Left lobe of liver (tissue), 1 donor: ENCODE results near the gene CARS2.

GRCh38 chr13:110663842-110664461, 42.0 kb downstream of the CARS2 start:
- PRO-cap, result no peak

DNA sequence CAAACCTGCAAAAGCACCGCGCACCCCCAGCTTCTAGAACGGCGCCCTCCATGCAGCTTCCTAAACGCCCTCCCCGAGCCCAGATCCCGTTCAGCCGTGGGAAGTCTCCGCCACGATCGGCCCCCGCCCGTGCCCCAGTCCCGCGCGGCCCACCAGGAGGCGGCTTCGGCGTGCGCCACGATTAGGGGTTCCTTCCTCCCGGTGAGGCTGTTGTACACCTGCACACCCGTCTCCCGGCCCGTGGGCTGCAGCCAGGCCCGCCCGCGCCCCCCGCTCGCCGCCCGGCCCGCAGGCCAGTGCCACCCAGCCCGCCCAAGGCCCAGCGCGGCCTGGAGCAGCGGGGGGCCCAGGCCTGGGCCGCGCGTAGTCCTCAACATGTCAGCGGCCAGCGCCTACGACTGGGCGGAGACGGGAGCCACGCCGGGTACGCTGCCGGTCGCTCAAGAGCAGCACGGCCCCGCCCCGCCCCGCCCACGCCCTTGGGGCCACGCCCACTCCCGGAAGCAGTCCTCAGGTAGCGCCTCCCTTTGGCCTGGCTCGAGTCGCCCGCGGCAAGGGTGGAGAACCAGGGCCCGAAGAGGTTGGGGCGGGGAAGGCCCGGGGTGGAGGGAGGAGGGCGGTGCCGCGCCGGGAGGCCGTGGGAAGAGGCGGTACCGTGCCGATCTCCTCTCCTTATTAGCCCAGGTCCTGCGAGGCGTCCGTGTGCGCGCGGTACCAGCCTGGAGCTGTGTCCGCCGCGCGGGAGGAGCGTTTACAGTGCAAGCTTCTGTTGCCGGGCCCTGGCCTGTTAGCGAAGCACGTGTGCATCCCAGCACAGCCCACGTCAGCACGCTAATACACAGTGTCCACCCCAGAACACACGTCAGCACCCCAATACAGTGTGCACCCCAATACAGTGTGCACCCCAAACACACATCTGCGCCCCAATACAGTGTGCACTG, at the start of gene CARS2:
TSS of gene CARS2 (minus strand) at position 400 of the 941 bp plus-strand sequence.
- PRO-cap, result bidirectional peak, plus-strand start at position 701 of the sequence, minus-strand start at position 400 of the sequence

DNA sequence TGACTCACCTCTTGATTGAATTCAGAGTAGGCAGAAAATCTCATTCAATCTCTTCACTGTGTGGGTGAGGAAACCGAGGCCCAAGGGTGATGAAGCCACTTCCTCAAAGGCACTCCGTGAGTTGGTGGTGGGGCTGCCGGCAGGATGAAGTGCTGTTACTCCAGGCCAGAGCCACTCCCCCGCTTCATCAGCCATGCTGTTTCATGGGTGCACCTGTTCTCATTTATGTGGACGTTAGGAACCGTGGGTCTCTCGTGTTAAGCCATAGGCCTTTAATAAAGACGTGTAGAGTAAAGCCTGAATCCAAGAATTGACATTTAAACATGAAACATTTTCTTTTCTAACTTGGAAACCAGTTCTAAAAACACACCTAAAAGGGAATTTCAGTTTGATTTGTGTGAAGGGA, 13.3 kb downstream of the ING1 start:
- PRO-cap, result no peak

DNA sequence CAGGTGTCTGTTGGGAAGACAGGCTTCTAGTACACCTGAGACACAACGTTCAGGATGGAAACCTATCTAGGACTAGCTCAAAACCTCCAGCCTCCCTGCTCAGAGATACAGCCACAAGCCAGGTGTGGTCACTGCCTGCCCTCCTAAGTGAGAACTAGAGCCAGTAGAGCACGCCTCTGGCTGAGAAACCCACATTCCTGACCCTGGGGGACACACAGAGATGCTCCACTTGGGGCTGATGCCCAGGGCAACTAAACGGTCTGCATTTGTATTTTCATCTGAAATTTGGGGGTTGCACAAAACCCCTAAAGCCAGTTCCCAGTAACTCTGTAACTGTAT, 28.0 kb downstream of the ANKRD10 start:
- PRO-cap, result no peak

- PRO-cap, result no peak
Measured at GRCh38 chr13:110887267-110888366, 27.3 kb downstream of the ANKRD10 start.

- PRO-cap, result no peak
Measured at GRCh38 chr13:110921431-110922075, 6.7 kb upstream of the ANKRD10 start.

DNA sequence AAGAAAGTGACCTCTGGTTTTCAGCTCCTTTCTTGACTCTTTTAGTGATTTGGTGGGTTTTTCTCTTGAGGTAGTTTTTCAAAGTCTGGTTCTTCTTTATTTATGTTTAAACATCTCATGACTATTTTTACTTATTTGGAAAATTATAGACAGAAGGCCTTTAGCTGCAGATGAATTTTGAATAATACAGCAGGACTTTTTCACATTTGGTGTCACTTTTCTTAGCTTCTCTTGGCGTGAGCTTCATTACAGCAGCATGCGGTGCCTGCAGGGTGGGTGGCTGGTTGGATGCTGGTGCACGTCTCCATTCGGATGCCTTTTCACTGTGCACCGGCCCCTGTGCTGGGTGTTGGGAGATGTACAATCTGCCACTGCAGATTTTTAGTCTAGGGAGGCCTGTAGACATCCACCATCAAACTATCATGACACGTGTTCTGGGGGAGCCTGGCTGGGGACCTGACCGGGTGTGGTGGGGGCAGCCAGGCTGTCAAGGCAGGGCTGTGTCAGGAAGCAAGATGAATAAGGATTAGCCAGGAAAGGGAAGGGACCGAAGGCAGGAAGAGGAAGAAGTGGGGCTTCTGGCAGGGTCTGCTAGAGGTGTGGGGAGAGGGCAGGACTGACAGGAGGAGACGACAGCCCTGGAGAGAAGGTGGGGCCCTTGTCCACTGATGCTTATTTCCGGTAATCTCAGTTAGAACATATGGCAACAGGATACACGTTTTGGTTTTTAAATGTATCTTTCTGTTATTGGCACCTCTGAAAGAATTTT, 88.7 kb downstream of the ARHGEF7 start:
- PRO-cap, result no peak

- PRO-cap, result no peak
Measured at GRCh38 chr13:111312641-111312863, 7.9 kb upstream of the TEX29 start.

DNA sequence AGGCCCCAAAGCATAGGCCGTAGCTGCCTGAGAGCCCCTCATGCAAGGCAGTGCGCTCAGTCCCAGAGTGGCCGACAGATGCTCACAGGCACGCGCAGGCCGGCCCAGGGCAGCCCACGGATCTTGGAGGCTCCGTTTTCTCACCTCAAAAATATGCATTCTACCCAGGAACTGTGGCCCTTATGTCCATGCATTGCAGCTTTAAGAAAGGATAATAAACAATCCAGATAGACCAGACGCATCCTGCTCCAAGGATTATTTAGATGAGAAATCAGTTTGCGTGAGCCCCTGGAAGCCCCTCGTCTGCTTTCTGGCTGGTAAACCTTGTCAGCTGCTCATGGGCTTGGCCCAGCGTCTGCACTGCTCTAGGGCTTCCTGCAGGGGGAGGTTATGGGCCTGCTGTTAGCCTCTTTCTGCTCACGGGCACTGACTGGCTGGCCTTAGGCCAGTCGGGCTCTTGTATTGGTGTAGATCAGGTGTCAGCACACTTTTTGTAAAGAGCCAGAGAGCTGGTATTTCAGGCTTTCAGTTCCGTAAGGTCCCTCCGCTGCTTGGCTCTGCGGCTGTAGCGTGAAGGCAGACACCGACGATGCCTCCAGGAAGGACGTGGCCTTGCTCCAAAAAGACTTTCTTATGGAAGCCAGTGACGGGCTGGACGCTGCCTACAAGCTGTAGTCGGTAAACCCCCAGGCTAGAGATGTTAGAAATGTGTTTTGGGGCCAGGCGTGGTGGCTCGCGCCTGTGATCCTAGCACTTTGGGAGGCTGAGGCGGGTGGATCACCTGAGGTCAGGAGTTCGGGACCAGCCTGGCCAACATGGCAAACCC, 24.3 kb downstream of the TEX29 start:
- PRO-cap, result no peak

DNA sequence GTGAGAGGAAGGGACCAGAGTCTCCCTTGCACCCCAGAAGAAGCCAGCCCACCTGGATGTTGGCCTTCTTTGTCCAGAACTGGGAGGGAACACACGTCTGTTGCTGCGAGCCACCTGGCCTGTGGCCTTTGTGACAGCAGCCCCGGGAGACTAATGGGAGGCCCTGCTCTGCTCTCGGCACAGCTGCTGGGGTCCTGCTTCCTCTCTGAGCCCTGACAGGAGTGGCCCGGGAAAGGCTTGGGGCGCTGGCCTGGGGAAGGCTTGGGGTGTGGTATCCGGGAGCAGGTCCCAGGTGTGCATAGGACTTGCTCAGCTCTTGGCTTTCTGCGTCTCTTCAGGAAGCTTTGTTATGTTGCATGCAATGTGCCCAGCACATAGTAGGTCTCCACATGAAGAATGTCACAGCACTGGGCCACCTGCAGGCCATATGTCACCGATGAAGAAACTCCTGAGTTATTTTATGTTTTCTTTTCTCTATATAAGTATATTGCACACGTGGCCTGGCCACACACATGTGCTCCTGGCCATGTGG, 162.9 kb downstream of the TEX29 start:
- PRO-cap, result no peak

DNA sequence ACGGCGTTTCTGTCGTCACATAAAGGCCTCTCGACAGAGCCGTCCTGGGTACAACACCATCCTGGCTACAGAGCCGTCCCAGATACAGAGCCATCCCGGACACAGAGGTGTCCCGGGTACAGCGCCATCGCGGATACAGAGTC, 222.8 kb upstream of the SOX1 start:
- PRO-cap, result no peak

- PRO-cap, result no peak
Measured at GRCh38 chr13:112068901-112069462, 2.0 kb downstream of the SOX1 start.

DNA sequence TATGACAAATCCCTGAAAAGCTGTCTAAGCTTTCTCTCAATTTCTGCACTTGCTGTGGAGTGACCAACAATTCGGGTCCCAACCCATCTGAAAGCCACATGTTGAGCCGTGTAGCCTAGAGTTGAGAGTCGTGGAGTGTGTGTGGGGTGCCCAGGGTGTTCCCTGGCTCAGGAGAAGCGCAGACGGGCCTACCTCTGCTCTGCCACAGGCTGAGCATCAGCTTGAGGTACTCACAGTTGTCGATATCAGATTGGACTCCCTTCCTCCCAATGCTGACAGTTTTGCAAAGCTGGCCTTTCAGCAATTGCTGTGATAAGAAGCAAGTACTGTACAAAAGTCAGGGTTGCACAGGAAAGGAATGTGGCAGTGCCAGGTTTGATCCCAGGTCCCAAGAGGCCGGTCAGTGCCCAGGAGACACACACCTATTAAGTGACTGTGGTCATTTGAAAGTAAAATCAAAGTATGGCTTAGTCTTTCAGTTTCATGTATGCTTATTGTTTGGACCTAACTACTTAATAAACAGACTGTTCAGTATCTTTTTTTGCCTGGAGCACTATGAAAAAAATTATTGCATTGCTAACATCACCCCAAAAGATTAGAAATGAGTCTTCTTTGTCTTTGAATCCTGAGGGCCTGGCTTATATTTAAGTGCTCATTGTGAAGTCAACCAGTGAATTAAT, 133.3 kb upstream of the SPACA7 start:
- PRO-cap, result bidirectional peak, plus-strand start at position 391 of the sequence, minus-strand start at position 201 of the sequence

GRCh38 chr13:112703726-112705010, 14.3 kb downstream of the ATP11A start:
- PRO-cap, result no peak

- PRO-cap, result no peak
Measured at GRCh38 chr13:112761706-112761905, 71.8 kb downstream of the ATP11A start.

DNA sequence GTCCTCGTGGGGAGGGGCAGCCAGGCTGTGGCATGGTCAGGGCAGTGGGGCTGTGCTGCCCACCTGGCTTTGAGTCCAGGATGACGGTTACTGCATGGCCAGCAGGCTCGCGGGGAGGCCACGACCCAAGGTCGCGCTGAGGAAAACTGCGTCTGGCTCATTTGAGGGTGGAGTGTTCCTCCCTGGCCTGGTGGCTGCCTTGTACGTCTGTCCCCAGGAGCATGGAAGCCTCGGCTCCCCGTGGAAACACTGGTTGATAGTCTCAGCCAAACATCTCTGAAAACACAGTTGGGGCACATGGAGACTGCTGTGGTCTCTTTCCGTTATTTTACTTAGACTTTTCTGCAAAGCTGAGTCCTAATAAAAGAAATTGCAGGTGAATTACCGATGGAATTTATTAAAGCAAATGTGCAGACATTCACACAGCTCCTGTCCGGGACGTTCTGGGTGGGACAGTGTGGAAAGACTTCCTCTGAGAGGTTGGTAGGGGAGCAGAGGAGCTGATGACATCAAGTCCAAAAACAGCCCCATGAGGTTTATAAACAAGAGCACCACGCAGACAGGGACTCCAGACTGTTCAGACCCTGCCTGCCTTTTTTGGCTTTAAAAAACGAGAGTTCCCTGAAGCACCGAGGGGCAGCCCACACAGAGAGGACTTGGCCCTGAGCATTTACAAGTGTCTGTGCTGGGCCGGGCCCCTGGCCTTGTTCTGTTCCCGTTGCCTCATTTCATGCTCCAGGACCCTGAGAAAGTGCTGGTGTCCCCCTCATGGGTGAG, 93.0 kb downstream of the ATP11A start:
- PRO-cap, result no peak

DNA sequence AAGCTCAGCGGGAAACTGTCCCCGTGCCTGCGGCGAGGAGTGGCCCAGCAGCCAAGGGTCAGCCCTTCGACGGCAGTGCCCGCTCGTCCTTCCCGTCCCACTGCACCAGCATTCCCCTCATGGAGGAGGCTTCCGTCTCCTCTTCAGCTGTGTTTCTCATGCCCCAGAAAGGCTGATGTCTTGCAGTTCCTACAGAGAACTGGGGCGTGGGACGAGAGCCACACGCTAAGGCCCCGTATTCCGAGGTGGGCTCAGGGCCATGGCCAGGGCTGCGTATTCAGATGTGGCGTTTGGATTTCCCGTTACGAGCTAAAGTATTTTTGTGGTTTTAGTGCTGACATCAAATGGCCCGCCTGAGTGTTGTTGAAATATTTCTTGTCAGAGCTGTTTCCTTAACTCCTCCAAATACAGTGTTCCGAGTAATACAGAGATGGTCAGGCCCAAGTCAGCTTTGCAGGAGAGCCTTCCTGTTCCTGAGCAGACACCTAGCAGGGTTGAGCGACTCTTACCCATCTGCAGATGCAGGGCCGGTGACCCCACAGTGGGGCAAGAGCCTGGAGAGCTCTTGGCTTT, 93.7 kb downstream of the ATP11A start:
- PRO-cap, result no peak

- PRO-cap, result no peak
Measured at GRCh38 chr13:112814762-112815369, 125.0 kb downstream of the ATP11A start.

GRCh38 chr13:112874361-112874810, 94.6 kb upstream of the MCF2L start:
- PRO-cap, result no peak

- PRO-cap, result no peak
Measured at GRCh38 chr13:112901996-112902557, 66.9 kb upstream of the MCF2L start.